Testis (tissue), 5 donors: ENCODE results near the gene EIF4E3.

GRCh38 chr3:71244974-71245410 is 338.5 kb downstream of the FOXP1 start:
- PRO-cap, 3 experiments = peak in 1 of 3 experiments; most common plus-strand start chr3:71245309 (in 1); most common minus-strand start chr3:71245158 (in 1)
- RAMPAGE, long total RNA, 2 experiments = no peak in any of the 2 experiments
- RRBS = 19% methylated on average over 3 of the region's 8 CpGs

DNA sequence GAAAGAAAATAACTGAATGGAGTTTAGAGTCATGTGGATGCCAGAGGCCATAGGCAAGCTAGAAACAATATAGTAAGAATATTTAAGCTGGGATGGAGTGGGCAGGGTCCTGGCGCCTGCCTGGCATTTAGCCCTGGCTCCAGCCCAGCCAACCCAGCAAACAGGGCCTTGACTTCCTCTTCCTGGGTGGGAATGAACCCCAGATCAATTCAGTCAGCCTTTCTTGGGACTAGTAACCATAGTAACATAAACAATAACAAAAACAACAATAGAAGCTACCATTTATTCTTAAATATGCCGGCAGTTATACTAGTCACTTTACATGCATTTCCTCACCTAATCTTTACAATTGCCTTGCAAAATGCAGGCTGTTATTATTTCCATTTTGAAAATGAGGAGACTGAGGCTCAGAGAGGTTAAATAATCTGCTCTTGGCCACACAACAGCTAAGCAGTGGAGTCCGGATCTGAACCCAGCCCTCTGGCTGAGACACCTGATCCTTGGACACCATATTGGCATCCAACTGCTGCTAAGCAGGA is 334.4 kb downstream of the FOXP1 start:
- PRO-cap, 3 experiments = no peak in any of the 3 experiments
- RAMPAGE, long total RNA, 2 experiments = no peak in any of the 2 experiments
- RRBS = no CpG with 5 or more reads among the region's 3 CpGs

DNA sequence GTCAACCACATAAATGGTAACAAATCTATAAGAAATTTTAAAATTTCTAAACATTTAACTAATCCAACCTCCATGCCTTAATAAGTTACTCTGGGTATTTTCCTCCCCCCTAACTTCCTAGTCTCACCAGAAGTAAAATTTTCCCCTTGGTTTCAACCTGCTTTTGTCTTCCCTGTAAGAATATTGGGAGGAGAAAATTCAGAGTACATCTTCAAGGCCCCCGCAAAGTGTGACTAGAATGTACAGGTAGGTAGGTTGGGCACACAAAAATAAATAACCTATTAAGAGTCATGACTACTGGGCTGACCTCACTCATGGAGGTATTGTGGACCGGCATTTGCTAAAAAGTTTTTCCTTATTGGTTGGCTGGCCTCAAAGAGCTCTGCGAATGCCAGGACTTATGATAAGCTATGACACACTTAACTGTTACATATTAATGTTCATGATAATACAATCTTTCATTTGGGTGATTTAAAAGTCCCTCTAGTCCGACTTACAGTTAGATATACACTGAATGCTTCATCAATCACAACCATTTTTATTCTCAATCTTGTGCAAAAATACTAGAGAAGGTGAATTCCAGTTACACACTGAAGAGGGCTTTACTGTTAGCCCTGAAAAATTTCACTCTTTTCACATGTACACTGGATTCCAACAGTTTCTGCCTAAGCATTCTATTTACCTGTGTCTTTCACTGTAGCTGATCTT is 329.3 kb downstream of the FOXP1 start:
- PRO-cap, 3 experiments = no peak in any of the 3 experiments
- RAMPAGE, long total RNA, 2 experiments = no peak in any of the 2 experiments
- RRBS = no CpG with 5 or more reads among the region's 4 CpGs

- PRO-cap, 3 experiments = peak in 1 of 3 experiments; most common plus-strand start chr3:71290572 (in 1)
- RAMPAGE, long total RNA, 2 experiments = no peak in any of the 2 experiments
- RRBS = no CpG with 5 or more reads among the region's 2 CpGs
Observed at GRCh38 chr3:71290443-71290910, 293.1 kb downstream of the FOXP1 start.

DNA sequence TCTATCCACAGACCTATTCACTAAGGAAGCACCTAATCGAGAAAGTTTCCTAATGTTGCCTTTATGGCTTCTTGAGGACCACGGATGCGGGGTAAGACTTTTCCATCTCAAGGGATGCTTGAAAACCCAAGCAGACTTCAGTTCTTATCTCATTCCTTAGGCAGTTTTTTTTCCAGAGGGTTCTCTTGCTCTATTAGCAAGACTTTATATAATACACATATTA is 237.1 kb downstream of the FOXP1 start:
- PRO-cap, 3 experiments = peak in 2 of 3 experiments; most common minus-strand start position 170 of the sequence (in 2)
- RAMPAGE, long total RNA, 2 experiments = no peak in any of the 2 experiments
- RRBS = no CpG with 5 or more reads among the region's 3 CpGs

GRCh38 chr3:71462842-71463301 is 120.7 kb downstream of the FOXP1 start:
- PRO-cap, 3 experiments = peak in 2 of 3 experiments; most common minus-strand start chr3:71463049 (in 2)
- RAMPAGE, long total RNA, 2 experiments = no peak in any of the 2 experiments
- RRBS = no CpG with 5 or more reads among the region's 8 CpGs

DNA sequence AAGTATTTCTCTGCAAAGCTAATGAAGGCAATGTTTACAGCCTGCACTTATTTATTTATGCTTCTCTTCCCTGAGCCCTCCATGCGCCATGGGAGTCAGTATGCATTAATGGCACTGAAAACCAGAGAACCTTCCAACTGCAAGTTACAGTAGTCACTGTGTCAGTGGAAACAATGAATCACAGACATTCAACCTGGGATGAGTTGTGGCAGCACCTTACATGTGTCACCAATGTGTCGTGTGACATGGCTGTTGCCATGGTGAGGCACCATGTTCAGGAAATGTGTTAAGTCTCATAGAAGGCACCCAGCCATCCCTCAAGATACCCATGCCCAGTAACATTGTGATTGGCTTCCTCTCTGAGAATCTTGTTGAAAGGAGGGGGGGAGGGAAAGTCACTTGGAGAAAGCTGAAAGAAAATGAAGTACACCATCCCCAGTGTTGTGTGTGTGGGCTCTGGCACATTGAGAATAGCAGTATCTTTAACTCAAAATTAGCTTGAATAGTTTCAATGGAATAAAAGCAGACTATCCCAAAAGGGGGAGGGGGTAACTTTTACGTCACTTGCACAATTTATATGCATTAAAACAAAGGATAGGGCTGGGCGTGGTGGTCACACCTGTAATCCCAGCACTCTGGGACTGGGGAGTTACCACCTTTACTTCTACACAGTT is 104.8 kb downstream of the FOXP1 start:
- PRO-cap, 3 experiments = no peak in any of the 3 experiments
- RAMPAGE, long total RNA, 2 experiments = no peak in any of the 2 experiments
- RRBS = no CpG with 5 or more reads among the region's 4 CpGs

GRCh38 chr3:71488850-71490011 is 94.3 kb downstream of the FOXP1 start:
- PRO-cap, 3 experiments = no peak in any of the 3 experiments
- RAMPAGE, long total RNA, 2 experiments = no peak in any of the 2 experiments
- RRBS = no CpG with 5 or more reads among the region's 23 CpGs

DNA sequence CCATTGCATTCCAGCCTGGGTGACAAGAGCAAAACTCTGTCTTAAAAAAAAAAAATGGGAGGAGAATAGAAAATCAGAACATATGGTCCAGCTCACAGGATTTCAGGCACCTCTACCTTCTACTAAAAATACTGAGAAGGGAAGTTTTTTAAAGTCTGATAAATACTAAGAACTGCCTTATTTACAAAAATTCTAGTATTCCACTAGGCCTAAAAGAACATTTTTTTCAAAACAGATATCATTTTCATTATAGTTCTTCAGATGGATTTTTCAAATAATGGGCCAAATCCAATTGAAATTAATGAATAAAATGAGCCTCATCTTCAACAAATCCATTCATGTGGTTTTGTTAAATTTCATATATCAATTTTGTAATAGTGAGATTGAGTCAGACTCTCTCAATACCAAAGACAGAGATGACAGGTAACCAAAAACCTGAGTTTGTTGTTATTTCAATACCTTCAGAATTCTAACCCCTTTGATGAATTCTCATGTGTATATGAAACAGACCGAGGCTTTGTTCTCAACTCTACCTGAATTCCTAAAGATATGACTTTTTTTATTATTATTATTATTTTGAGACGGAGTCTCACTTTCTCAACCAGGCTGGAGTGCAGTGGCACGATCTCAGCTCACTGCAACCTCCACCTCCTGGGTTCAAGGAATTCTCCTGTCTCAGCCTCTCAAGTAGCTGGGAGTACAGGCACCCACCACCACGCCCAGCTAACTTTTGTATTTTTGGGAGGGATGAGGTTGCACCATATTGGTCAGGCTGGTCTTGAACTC is 92.9 kb downstream of the FOXP1 start:
- PRO-cap, 3 experiments = no peak in any of the 3 experiments
- RAMPAGE, long total RNA, 2 experiments = no peak in any of the 2 experiments
- RRBS = no CpG with 5 or more reads among the region's 4 CpGs

DNA sequence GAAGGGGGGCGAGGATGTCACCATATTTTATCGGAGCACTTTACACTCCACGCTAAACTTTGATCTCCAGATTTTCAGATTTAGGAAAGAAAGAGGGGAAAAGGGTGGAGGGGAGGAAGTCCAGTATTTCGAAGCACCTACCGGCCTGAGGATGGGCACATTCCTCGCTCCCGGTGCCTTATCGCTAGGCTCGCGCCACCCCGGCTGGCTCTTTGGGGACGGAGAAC is 2.4 kb downstream of the FOXP1 start:
- PRO-cap, 3 experiments = no peak in any of the 3 experiments
- RAMPAGE, long total RNA, 2 experiments = no peak in any of the 2 experiments
- RRBS = 4% methylated on average over 2 of the region's 12 CpGs

DNA sequence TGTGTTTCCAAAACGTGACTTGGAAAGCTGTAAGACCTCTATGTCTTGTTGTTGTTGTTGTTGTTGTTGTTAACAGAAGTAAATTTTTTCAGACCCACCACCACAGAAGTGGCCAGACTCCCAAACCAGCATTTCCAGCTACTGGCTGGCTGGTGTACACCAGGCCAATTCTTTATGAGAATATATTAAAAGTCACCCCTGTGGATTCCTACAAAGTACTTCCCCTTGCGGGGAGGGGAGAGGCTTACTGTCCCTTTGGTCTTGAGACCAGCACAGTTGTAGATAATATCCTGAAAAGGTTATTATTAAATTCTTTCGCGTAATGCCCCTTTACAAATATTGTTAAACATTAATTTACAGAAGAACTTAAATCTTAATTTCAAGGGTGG is 1.6 kb upstream of the FOXP1 start:
- PRO-cap, 3 experiments = no peak in any of the 3 experiments
- RAMPAGE, long total RNA, 2 experiments = no peak in any of the 2 experiments
- RRBS = no CpG with 5 or more reads among the region's 4 CpGs

- PRO-cap, 3 experiments = no peak in any of the 3 experiments
- RAMPAGE, long total RNA, 2 experiments = no peak in any of the 2 experiments
- RRBS = no CpG with 5 or more reads among the region's 5 CpGs
Observed at GRCh38 chr3:71723583-71724074, 1.6 kb downstream of the EIF4E3 start.

GRCh38 chr3:71724853-71725662 is at the start of gene EIF4E3:
EIF4E3 (minus strand) TSS chr3:71725402.
- PRO-cap, 3 experiments = peak in 3 of 3 experiments; most common plus-strand start chr3:71725520 (in 3); most common minus-strand start chr3:71725383 (in 2)
- RAMPAGE, long total RNA, 2 experiments = no peak in any of the 2 experiments
- RRBS = 1% methylated on average over 66 of the region's 125 CpGs

- PRO-cap, 3 experiments = no peak in any of the 3 experiments
- RAMPAGE, long total RNA, 2 experiments = no peak in any of the 2 experiments
- RRBS = no CpG with 5 or more reads among the region's 1 CpG
Observed at GRCh38 chr3:72165769-72166062, 380.8 kb upstream of the PROK2 start.

- PRO-cap, 3 experiments = no peak in any of the 3 experiments
- RAMPAGE, long total RNA, 2 experiments = no peak in any of the 2 experiments
- RRBS = no CpG with 5 or more reads among the region's 10 CpGs
Observed at GRCh38 chr3:72171965-72172435, 387.1 kb upstream of the PROK2 start.

- PRO-cap, 3 experiments = no peak in any of the 3 experiments
- RAMPAGE, long total RNA, 2 experiments = no peak in any of the 2 experiments
- RRBS = no CpG with 5 or more reads among the region's 3 CpGs
Observed at GRCh38 chr3:72173980-72174455, 389.1 kb upstream of the PROK2 start.

DNA sequence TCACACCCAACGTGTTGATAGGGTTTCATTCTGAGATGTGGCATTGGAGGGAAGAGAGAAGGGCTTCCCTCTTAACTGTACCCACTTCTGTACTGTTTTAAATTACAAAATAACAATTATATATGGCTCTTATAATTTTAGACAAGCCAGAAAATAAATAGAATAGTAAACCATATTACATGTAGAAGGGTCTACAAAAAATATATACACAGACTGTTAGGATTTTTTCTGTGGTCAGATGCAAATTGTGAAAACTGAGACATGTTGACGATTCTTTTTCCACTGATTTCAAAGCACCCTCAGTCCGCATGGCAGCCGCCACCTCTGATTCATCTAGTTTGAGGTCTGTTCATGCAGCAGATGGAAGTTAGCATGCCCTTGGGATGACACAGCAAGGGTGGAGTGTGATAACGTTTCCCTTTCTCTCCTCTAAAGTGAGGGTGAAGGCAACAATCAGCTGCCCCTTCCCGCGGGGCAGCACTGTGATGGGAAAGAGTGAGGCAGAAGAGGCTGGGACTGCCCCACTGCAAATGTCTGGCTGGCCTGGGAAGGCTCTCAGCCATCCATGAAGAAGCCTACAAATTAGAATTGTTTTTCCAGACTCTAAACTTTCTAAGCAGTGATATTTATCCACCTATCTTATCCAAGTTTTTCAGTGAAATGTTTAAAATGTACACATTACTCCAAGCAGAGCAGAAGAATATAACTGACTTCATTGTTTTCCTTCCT is 401.1 kb upstream of the PROK2 start:
- PRO-cap, 3 experiments = no peak in any of the 3 experiments
- RAMPAGE, long total RNA, 2 experiments = no peak in any of the 2 experiments
- RRBS = no CpG with 5 or more reads among the region's 7 CpGs

- PRO-cap, 3 experiments = no peak in any of the 3 experiments
- RAMPAGE, long total RNA, 2 experiments = no peak in any of the 2 experiments
- RRBS = no CpG with 5 or more reads among the region's 7 CpGs
Observed at GRCh38 chr3:72274553-72275024, 489.6 kb upstream of the PROK2 start.

- PRO-cap, 3 experiments = no peak in any of the 3 experiments
- RAMPAGE, long total RNA, 2 experiments = no peak in any of the 2 experiments
- RRBS = no CpG with 5 or more reads among the region's 12 CpGs
Observed at GRCh38 chr3:72309563-72310459, 524.9 kb upstream of the PROK2 start.

DNA sequence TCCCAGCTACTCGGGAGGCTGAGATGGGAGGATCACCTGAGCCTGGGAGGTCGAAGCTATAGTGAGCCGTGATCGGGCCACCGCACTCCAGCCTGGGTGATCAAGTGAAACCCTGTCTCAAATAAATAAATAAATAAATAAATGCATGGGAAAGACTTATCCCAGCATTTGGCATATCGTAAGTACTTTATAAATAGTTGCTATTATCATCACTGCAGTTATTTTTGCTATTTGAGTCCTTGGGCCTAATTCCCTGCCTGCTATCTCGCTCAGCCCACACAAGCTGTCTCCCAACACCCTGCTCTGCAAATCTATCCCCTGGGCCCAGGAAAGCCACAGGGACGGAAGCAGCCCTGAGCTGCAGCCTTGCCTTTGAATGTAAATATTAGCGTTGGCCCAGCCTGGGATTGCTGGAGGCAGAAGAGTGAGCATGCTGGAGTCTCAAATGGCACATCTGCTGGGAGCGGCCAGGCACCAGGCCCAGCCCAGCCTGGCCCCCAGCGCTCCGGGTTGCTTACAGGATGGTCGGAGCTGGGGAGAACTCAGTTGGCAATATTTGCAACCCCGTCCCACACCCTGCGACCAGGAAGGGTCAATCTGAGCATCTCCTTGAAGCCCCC is 529.8 kb downstream of the SHQ1 start:
- PRO-cap, 3 experiments = no peak in any of the 3 experiments
- RAMPAGE, long total RNA, 2 experiments = no peak in any of the 2 experiments
- RRBS = no CpG with 5 or more reads among the region's 15 CpGs